WTC11 (cell line): ENCODE measurements around the genes TRIML1 and FRG2.

- PRO-cap = no peak
Measured at GRCh38 chr4:186051165-186051519, 17.8 kb upstream of the TLR3 start.

- PRO-cap = no peak
Measured at GRCh38 chr4:186167647-186167957, 23.8 kb upstream of the CYP4V2 start.

- PRO-cap = no peak
Measured at GRCh38 chr4:186203971-186205121, 13.0 kb downstream of the CYP4V2 start.

GRCh38 chr4:186569864-186570775, 14.8 kb upstream of the MTNR1A start:
- PRO-cap = no peak

- PRO-cap = no peak
Measured at GRCh38 chr4:186697748-186698474, 25.7 kb downstream of the FAT1 start.

GRCh38 chr4:186948403-186948876, 224.8 kb upstream of the FAT1 start:
- PRO-cap = no peak

- PRO-cap = no peak
Measured at GRCh38 chr4:187241628-187241949, 517.9 kb upstream of the FAT1 start.

DNA sequence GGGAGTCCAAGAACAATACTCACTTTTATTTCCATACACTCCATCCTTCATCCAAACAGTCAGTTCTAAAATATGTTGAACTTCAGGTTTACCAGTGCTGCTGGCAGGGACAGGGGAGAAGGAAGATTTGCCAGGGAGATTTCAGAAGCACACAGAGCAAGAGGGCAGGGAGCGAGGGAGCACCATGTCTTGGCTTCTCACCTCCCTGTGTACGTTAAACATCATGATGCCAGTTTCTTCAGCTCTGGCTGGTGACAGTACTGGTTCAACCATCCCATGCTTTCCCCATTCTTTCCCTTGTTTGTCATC, 631.1 kb upstream of the FAT1 start:
- PRO-cap = no peak

DNA sequence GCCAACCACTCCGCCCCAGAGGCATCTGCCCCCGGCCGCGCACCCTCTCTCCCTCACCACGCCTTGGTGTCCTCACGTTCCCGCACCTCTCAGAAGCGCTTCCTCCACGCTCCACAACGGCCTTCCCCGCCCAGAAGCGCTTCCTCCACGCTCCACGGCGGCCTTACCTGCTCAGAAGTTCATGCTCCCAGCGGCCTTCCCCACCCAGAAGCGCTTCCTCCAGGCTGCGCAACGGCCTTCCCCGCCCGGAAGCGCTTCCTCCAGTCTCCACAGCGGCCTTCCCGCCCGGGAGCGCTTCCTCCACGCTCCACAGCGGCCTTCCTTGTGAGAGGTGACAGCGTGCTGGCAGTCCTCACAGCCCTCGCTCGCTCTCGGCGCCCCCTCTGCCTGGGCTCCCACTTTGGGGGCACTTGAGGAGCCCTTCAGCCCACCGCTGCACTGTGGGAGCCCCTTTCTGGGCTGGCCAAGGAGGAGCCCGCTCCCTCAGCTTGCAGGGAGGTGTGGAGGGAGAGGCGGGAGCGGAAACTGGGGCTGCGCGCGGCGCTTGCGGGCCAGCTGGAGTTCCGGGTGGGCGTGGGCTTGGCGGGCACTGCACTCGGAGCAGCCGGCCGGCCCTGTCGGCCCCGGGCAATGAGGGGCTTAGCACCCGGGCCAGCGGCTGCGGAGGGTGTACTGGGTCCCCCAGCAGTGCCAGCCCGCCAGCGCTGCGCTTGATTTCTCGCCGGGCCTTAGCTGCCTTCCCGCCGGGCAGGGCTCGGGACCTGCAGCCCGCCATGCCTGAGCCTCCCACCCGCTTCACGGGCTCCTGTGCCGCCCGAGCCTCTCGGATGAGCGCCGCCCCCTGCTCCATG, 490.2 kb upstream of the ZFP42 start:
- PRO-cap = no peak

DNA sequence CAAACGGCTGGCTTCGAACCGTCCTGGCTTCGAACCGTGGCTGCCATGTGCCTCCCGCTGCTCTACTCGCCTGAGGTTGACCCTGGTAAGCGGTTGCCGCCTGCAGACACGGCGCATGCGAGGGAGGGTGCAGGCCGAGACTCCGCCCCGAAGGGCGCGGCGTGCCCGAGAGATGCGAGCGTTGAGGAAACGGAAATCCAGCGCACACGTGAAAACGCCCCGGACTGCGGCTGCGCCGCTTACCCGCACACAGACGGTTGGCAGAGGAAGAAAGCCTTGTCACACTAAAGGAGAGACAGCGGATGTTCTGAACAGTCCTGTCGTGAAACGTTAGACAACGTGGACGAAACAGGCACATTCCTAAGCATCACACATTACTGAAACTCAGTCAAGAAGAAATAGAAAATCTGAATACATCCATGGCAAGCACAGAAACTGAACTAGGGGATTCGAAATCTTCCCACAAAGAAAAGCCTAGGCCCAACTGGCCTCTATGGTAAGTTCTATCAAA, 382.0 kb upstream of the ZFP42 start:
- PRO-cap = no peak

DNA sequence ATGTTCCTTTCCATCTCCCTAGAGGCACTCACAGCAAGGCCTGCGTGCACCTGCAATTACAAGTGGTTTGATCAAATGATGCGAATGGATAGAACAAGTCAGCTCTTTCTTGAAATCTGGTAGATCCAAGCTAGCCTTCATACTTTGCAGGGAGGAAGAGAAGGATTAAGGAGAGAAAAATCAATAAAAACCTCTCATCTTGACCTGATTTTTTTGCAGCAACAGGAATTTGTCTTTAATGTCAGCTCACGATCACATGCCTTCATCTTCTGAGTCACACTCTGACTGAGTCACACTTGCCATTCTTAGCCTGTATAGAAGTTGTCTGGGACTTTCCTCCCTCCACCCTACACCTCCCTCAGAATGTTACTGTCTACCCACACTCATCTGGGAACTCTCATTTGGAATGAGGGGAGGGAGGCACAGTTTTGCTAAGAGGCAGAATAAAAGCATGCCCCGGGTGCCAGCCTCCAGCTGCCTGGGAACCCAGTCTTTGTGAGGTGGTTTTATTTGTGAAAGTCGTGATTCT, 11.8 kb upstream of the TRIML1 start:
- PRO-cap = no peak

GRCh38 chr4:188139333-188139594, at the start of gene TRIML1:
TSS of gene TRIML1 (plus strand) at chr4:188139441.
- PRO-cap = no peak

DNA sequence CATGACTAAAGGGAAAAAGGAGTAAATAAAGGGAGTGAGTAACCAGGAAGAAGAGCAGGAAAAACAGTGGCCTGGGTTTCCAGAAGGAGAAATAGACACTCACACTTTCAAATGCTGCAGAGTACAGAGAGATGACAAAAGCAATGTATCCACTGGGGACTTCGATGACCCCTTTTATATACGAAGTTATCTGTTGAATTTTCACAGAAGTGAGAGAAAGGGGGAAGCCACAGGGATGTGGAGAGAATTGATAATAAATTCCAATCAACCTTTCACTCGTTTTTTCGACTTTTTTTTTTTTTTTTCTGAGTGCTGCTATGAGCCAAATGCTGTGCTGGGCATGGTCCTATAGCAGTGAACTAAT, 817.5 kb downstream of the TRIML1 start:
- PRO-cap = no peak

GRCh38 chr4:190015288-190015901, 11.7 kb downstream of the FRG2 start:
- PRO-cap = no peak

DNA sequence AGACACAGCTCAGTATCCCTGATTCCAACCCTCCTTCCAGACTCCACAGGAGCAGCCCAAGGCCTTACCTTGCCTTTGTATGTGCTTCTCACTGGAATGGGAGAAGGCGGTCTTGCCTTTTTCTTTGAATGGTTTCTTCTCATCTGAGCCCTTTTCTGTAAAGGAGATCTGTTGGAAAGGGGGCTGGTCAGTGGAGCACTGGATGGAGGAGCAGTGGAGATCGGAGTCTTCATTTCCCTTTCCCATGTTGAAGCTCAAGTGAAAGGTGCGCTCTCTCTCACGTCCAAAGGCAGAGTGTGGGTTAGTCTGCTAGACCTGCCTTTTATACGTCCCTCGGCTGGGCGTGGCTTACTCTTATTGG, at the start of gene FRG2:
Gene FRG2, minus strand, starts transcription at position 298 of the 361 bp plus-strand sequence.
- PRO-cap = no peak